ENCODE data around the genes MMP10, CASP1, MSANTD4 and ZC3H12C.

GRCh38 chr11:102599744-102600370, 25.3 kb downstream of the MMP20 start:
- PRO-cap, 2 experiments = no peak in any of the 2 experiments

DNA sequence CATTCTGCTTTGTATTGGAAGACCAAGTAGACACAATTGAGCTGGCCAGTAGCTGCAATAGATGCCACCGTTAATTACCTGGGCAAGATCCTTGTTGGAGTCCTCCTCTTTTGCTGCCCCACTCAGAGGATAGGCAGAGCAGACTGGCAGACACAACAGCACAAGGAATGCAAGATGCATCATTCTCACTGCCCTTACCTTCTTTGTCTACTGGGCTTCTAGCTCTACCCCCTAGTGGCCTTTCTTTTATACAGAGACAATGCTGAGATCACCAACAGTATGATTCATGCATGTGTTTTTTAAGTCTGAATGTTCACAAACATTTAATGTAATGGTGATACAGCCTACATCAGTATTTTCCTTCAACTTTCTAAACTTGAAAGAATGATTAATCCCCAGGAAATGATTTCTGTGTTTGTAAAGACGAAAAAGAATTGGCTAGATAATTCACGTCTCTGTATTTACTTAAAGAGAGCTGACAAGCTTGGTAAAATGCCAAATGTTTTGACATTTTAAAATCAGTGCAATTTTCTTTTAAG, at the start of gene MMP10:
TSS of gene MMP10 (minus strand) at position 220 of the 539 bp plus-strand sequence.
- PRO-cap, 2 experiments = no peak in any of the 2 experiments

DNA sequence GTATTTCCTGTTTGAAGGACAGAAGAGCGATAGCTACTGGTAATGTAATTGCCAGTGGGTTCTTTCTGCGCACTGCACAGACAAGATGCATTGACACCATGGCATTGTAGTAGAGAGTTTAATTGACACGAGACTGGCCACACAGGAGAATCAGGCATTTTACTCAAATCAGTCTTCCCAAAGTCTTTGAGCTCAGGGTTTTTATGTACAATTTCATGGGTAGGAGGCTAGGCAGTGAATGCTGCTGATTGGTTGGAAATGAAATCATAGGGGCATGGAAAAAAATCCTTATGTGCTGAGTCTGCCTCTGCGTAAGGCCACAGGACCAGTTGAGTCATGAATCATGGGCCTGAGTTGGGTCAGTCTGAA, 273.9 kb downstream of the CASP4 start:
- PRO-cap, 2 experiments = no peak in any of the 2 experiments

DNA sequence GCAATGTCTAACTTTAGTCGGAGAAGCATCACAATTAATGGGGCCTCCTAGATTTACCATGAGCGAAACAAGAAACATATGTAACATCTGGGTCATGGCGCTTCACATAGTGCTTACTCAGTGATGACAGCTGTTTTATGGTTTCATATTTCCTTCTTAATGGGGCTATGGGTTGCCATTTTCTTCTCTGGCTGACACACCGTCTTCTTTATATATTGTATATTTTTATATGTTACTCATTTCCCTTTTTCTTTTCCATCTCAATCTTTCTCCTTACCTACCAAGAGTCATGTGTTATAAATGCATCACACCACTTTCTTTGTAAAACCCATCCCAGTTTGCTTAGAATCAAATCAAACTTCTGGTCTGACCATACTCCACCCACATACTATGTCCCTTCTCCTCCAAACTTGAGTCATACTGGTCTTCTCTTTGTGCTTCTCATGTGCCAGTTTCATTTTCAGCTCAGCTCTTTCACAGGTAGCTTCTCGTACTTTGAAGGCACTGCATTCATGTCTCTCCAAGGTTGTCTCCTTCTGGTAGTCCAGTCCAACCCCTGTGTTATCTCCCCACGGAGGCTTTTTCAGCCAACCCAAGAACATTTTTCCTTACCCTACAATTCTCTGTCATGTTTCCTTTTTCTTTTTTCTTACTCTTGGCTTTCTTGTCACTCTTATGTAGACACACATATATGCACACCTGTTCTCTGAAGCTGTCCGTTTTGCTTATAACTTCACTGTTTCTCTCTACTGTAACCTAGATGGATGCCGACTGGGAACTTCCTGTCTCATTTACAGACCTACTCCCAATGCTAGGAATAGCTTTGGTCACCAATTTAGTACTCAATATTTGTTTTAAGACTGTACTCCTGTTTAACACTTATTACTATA, 60.5 kb downstream of the CASP4 start:
- PRO-cap, 2 experiments = no peak in any of the 2 experiments

- PRO-cap, 2 experiments = no peak in any of the 2 experiments
Observed at GRCh38 chr11:104917962-104918520, 50.3 kb downstream of the CASP4 start.

GRCh38 chr11:105034251-105035481, at the start of gene CASP1:
Gene CASP1, minus strand, starts transcription at chr11:105035144.
- PRO-cap, 2 experiments = peak in 2 of 2 experiments; most common plus-strand start chr11:105034647 (in 1); most common minus-strand start chr11:105035143 (in 2)

DNA sequence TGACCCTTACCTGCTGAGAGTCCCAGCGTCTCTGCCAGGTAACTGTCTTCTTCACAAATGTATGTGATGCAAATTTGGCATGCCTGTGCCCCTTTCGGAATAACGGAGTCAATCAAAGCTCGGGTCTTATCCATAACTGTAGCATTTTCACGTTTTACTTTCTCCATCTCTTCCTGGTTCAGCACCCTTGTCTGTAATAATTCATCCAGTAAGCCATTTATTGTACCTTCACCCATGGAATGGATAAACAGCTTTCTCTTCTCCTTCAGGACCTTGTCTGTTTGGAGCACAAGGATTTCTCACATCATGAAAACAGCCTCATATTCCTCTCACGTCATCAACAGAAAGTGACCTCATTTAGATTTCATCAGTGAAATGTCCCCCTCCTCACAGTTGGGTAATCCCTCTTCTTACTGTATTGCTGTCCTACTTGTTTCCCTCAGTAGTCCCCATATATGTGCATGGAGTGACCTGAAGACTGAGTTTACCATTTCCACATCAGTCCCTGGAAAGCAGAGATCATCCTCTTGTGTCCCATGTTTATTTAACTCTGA, 676 bp downstream of the CARD16 start:
- PRO-cap, 2 experiments = peak in 1 of 2 experiments; most common plus-strand start position 442 of the sequence (in 1); most common minus-strand start position 279 of the sequence (in 1)

GRCh38 chr11:106010378-106011004, 11.5 kb downstream of the MSANTD4 start:
- PRO-cap, 2 experiments = no peak in any of the 2 experiments

DNA sequence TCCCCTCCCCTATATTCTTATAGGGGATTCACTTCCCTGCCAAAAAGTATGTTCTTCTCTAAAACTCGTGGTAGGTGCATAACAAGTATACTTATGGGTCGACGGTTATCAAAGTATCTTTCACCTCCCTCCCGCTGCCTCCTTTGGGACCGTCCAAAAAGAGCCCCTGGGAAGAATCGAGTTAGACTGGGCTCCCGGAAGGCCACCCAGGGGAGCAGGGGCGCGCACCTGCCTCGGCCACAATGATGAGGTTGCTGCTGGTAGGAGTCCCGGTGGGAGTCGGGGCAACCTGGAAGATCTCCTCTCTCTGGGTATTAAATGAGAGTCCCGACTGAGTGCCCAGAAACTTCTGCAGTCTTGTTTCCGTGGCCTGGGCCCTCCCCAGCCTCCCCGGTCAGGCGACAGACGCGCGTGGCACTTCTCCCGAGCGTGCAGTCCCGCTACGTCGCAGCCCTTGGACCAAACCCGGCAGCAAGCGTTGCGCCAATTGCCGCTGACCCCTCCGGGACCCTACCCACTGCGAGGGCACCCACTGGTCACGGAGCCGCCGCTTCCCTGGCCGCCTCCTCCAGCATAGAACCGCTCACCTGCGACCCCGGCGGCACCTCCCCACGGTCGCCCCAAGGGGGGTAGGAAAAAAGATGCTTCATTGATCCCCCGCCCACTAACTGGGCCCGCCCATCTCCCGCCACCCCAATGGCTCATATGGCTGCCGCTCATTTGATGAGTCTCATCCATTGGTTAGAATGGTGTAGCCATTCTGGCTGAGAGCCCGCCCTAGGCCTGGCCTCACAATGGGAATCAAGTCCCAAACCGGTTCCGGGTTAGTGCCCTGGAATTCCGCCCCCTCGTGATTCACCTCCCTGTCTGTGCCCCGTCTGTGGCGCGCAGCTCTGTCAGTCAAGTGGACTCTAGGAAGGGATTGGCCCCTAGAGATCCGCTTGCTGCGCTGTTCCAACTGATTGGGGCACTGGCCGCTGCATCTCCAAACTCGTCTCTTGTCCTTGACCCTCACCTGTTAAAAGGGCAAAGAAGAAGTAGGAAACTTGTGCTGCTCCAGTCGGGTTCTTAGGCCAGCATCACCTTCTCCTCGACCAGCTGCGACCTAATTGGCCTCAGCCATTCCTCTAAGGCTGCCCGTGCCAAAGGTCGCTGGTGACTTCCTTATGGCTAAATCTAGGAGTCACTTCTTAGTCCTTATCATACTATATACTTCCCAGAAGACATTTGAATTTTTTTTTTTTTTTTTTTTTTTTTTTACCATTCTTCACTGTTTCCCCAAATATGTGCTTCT, at the start of gene MSANTD4:
TSS of gene MSANTD4 (minus strand) at position 633 of the 1,294 bp plus-strand sequence.
- PRO-cap, 2 experiments = peak in 2 of 2 experiments; most common plus-strand start position 404 of the sequence (in 1); most common minus-strand start position 611 of the sequence (in 2)

GRCh38 chr11:107840520-107841268, 17.9 kb downstream of the SLC35F2 start:
- PRO-cap, 2 experiments = no peak in any of the 2 experiments

DNA sequence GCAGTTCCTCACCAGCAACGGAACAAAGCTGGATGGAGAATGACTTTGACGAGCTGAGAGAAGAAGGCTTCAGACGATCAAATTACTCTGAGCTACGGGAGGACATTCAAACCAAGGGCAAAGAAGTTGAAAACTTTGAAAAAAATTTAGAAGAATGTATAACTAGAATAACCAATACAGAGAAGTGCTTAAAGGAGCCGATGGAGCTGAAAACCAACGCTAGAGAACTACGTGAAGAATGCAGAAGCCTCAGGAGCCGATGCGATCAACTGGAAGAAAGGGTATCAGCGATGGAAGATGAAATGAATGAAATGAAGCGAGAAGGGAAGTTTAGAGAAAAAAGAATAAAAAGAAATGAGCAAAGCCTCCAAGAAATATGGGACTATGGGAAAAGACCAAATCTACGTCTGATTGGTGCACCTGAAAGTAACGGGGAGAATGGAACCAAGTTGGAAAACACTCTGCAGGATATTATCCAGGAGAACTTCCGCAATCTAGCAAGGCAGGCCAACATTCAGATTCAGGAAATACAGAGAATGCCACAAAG, 38.8 kb downstream of the ATM start:
- PRO-cap, 2 experiments = no peak in any of the 2 experiments

DNA sequence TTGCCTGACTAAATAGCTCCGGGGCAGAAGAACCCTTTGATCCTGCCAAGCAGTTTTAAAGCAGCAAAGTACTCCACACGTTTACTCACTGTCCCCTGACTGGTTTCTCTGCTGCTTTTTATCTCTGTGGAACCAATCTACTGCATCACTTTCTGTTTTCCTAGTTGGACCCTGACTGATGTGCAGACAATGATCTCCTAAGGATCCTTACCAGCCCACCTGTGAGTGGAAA, 21.4 kb downstream of the EXPH5 start:
- PRO-cap, 2 experiments = no peak in any of the 2 experiments

- PRO-cap, 2 experiments = no peak in any of the 2 experiments
Observed at GRCh38 chr11:110076170-110077106, 16.8 kb upstream of the ZC3H12C start.

GRCh38 chr11:110091813-110092441, 1.3 kb upstream of the ZC3H12C start:
- PRO-cap, 2 experiments = no peak in any of the 2 experiments

- PRO-cap, 2 experiments = peak in 2 of 2 experiments; most common plus-strand start chr11:110092608 (in 2); most common minus-strand start chr11:110092637 (in 2)
Observed at GRCh38 chr11:110092442-110093462, at the start of gene ZC3H12C. Gene ZC3H12C, plus strand, starts transcription at chr11:110093392.

- PRO-cap, 2 experiments = no peak in any of the 2 experiments
Observed at GRCh38 chr11:110230555-110231395, 65.6 kb downstream of the RDX start.

DNA sequence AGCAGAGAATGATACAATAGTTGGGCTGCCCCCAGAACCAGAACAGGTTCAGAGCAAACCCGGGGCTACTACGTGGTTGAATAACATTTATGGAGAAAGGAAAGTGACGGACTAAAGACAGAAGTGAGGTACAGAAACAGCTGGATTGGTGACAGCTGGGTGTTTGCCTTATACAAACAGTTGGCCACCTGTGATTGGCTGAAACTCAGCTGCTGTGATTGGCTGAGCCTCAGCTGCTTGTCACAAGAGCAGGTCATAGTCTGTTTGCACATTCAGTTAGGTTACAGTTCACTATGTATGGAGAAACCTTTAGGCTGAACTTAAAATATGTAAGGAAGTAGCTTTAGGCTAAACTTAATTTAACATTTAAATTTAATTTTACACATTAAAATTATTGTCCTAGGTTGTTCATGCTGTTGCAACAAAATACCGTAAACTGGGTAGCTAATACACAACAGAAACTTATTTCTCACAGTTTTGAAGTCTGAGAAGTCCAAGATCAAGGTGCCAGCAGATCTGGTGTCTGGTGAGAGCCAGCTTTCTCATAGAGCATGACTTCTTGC, 52.6 kb upstream of the FDX1 start:
- PRO-cap, 2 experiments = peak in 1 of 2 experiments; most common minus-strand start position 142 of the sequence (in 1)

GRCh38 chr11:111301985-111302854, 3.9 kb downstream of the POU2AF3 start:
- PRO-cap, 2 experiments = no peak in any of the 2 experiments

- PRO-cap, 2 experiments = no peak in any of the 2 experiments
Observed at GRCh38 chr11:111378150-111379078, 661 bp downstream of the POU2AF1 start.

- PRO-cap, 2 experiments = no peak in any of the 2 experiments
Observed at GRCh38 chr11:111416892-111417556, 37.9 kb upstream of the POU2AF1 start.